Measurements from ENCODE around the genes DEFB126 and DEFB129.

DNA sequence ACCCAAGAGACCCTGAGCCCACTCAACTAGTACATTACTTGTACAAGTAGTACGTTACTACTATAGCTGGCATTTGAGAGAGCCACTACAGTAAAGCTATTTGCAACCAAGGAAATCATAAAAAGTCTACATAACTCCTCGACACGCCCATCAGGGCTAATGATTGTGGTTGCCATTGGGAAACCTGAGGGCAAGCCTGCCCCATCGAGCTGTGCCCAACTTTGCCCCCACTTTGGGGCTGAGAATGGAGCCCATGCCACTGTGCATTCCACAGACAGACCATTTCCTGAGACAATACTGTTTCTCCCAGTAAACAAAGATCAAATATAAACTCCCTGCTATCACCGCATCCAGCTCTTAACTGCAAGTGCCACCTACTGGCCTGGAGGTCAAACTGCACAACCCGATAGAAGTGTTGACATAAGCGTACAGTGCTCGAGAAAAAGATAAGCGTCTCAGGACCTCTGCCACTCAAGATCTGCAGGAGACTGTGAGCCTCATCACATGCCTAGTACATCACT, 4.8 kb upstream of the DEFB126 start:
- RRBS = no CpG with 5 or more reads among the region's 9 CpGs

DNA sequence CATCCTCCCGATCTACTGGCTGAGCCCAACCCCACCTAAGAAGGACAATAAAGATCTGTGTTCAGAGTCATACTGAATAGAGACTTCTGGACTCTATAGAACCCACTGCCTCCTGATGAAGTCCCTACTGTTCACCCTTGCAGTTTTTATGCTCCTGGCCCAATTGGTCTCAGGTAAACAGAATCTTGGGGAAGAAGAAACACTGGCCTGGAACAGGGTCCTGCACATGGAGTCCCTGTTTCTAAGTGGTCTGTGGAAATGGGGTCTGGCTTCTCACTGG, at the start of gene DEFB126:
DEFB126 (plus strand) TSS at position 77 of the 280 bp plus-strand sequence.
- RRBS = no CpG with 5 or more reads among the region's 1 CpG

GRCh38 chr20:226906-227333, at the start of gene DEFB129:
TSS of gene DEFB129 (plus strand) at chr20:227258.
- RRBS = no CpG with 5 or more reads among the region's 5 CpGs

GRCh38 chr20:300159-300952, 3.0 kb downstream of the ZCCHC3 start:
- RRBS = no CpG with 5 or more reads among the region's 9 CpGs

GRCh38 chr20:322157-322877, 3.0 kb upstream of the SOX12 start:
- RRBS = no CpG with 5 or more reads among the region's 8 CpGs

GRCh38 chr20:332235-333526, 7.3 kb downstream of the SOX12 start:
- RRBS = no CpG with 5 or more reads among the region's 16 CpGs

- RRBS = no CpG with 5 or more reads among the region's 4 CpGs
These were observed 868 bp downstream of the RBCK1 start for GRCh38 chr20:409043-409290.

DNA sequence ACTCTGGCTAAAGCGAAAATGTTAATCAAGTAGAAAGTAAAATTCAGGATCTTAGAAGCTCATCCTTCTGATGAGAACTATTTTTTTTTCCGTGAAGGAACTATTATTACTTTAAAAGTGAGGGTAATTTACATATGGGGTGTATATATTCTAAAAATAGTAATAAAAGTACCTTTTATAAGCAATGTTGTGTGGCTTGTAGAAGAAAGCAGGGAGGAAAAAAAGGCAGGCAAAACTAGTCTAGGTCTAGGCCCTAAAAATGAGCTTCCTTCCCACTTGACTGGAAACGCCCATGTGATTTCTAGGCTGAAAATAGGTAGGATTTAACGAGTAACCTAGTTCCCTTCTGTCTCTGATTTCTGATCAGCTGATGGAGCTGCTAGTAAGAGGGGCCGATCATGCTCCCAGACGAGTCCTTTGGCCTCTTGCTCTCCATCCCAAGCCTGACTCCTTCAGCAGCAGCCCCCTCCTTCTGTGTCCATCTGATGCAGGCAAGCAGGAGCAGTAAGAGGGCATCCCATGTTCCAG, 24.6 kb downstream of the TBC1D20 start:
- RRBS = no CpG with 5 or more reads among the region's 6 CpGs

GRCh38 chr20:445207-445486, 17.2 kb downstream of the TBC1D20 start:
- RRBS = no CpG with 5 or more reads among the region's 3 CpGs

GRCh38 chr20:460691-461055, 1.7 kb downstream of the TBC1D20 start:
- RRBS = no CpG with 5 or more reads among the region's 2 CpGs

DNA sequence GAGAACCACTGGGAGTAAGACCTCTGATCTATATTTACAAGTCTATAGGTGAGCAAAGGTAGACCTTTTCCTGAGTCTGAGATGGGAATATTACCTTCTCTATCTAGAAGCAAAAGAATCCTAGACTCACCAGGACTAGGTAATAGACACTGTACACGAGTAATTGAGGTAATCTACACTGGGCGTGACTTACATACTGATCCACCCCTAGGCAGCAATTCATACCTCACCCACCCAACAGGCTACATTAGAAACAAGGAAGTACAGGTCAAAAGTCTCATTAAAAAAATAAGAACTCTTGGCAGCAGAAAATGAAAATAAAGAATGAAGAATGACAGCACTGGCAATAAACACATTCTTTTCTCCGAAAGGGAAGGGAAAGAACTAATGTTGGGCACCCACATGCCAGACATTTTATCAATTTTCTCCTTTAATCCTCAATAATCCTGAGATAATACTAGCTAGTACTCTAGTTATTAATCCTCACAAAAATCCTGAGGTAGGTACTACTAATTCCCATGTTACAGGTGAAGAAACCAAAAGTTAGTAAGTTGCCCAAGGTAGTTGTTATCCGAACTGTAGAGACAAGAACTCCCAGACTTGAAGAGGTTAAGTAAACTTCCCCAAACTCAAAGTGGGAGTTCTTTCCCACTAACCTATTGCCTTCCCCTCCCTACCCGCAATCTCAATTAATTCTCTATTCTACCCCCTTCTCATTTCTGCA, 7.5 kb downstream of the CSNK2A1 start:
- RRBS = no CpG with 5 or more reads among the region's 5 CpGs

DNA sequence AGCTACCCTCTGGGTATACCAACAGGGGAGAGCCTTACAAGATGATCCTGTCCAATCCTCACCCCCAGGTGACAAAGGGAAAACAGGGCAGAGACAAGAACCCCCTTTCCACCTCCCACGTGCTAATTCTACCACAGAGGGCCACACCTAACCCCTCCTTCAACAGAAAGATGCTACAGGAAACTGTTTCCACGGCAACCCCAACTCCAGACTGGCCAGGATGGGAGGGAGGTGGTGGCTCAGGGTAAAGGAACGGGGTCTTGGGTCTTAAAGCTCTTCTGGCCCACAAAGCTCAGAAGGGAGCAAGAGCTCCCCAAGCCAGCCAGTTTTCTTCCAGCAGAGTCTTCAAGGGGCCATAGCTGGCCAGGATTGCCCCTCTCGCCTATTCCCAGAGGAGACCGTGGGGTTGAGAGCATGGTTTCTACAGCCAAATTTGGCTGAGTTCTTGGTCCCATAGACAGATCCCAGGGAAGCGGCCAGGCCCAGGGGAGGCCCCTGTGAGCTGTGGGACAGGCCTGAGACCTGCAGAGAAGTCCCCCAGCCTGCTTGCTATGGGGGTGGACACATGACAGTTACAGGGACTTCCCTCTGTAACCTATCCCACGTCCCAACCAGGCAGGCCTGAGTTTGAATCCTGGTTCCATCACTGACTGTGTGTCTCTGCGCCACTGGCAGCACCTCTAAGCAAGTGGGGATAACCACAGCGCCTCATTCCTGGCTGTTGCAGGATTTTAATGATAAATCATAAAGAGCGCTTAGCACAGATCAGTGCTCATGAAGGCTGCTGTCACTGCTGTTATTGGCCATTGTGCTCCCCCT, 2.7 kb downstream of the TCF15 start:
- RRBS = no CpG with 5 or more reads among the region's 10 CpGs

GRCh38 chr20:672823-673110, 2.8 kb downstream of the SCRT2 start:
- RRBS = no CpG with 5 or more reads among the region's 11 CpGs

DNA sequence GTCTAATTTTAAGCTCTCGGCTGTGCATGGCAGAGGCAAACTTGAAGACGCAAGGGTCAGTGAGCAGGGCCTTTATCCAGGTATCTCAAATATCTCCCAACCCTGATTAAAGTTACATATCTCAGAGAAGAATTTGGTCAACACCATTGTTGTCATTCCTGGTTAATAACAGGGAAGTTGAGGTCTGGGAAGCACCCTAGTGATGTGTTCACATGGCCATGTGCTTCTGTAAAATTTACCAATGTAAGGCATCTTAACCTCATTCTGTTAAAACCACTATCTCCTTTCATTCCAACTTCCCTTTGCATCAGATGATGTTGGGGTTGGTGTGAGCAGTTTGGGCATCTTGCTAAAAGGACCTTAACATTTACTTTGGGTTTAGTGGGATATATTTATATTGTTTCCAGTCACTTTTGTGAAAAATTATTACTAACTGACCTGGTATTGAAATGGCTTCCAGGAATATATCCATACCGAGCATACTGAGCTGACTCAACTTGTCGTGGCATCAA, 3.9 kb upstream of the FAM110A start:
- RRBS = no CpG with 5 or more reads among the region's 4 CpGs

DNA sequence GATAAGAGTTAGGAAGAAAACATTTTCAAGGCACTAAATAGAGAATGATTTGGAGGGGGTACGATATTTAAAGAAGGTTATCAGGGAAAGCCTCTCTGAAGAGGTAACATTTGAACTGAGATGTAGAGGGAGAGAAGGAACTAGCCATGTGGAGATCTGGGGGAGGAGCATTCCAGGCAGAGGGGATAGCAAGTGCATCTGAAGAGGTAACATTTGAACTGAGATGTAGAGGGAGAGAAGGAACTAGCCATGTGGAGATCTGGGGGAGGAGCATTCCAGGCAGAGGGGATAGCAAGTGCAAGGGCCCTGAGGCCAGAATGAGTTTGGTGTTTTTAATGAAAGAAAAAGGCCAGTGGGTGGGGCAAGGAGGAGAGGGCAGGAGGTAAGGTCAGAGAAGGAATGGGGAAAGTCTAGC, 33.3 kb upstream of the ANGPT4 start:
- RRBS = no CpG with 5 or more reads among the region's 1 CpG

GRCh38 chr20:1105990-1106253, 12.5 kb upstream of the PSMF1 start:
- RRBS = no CpG with 5 or more reads among the region's 4 CpGs

GRCh38 chr20:1324994-1325614, 3.8 kb downstream of the SDCBP2 start:
- RRBS = under 1% methylated on average over 18 of the region's 43 CpGs

- RRBS = no CpG with 5 or more reads among the region's 4 CpGs
These were observed 25.4 kb upstream of the FKBP1A start for GRCh38 chr20:1418170-1418734.

GRCh38 chr20:1493570-1493980, 2.4 kb upstream of the SIRPB2 start:
- RRBS = no CpG with 5 or more reads among the region's 4 CpGs

DNA sequence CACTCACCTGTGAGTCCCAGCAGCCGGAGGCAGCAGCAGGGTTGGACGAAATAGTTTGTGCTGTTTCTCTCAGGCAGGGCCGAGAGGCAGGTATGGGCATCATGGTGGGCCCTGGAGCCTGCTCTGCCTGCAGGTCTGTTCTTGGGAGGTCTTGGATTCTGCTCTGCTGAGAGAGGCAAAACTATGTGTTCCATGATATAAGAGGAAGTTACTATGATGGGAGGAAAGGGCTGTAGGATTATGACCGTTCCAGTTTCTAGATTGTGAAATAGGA, 20.4 kb downstream of the SIRPD start:
- RRBS = no CpG with 5 or more reads among the region's 4 CpGs

Measured in PFSK-1 (cell line).